ENCODE measurements around the genes ANXA6 and CCDC69.

- RRBS, result no CpG with 5 or more reads among the region's 7 CpGs
Observed at GRCh38 chr5:151096780-151097383, 16.0 kb upstream of the TNIP1 start.

DNA sequence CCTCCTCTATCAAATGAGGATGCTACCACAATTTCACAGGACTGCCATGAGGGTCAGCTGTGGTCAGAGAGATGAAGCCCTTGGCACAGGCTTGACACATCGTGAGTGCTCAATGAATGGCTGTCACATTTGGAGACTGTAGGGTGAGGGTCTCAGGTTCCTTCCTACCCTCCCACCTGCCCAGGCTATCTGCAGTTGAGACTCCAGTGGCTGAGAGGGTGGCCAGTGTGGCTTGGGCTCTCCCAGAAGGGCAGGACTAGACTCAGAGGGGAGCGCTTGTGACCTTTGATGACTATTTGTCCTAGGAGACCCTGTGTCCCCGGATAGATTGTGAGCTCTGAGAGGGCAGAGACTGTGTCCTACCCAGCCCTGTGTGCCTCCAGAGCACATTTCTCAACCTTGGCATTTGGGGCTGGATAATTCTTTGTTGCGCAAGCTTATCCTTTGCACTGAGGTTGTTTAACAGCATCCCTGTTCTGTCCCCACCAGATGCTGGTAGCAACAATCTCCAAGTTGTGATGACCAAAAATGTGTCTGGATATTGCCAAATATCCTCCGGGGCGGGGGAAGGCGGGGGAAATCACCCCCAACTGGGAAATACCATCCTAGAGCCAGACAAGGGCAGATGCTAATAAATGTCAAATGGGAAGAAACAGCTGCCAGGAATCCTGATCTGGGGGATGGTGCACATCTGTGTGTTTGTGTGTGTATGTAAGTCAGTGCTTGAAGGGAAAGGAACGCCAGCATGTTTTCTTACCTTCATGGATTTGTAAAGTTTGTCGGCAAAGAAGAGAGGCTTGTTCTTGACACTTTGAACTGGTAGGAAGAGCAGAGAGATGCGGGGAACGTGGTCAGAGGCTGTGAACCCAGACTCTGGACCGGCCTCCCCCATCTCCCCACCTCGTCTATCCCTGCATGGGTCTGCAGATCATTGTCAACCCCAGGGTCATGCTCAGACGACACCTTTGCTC is 23.9 kb upstream of the TNIP1 start:
- RRBS, result no CpG with 5 or more reads among the region's 14 CpGs

DNA sequence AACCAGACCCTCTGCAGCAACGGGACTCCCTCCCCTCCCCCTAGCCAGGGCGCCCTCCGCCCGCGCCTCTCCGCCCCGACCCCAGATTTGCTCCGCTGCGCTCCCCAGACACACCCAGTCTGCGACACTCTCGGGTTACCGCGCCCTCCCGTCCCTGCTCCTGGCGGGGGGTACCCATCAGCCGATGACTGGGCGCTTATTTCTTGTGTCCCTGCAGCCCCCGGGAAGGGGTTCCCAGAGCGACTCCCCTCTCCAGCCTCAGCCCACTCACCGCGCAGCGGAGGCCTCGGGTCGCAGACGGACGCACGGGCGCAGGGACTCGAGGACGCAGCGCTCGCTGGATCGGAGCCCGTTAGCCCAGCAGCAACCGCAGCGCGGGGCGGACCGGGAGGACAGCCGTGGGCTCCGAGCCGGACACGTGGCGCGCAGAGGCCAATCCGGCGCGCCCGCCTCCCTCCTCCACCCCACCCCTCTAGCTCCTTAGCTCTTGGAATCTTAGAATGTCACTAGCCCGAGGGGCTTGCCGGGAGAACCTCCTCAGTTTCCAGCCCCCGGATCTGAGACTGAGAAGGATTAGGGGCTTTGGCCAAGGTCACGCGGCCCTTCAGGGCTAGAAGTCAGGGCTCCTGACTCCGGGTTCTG is at the start of gene ANXA6:
ANXA6 (minus strand) TSS at position 371 of the 642 bp plus-strand sequence.
- RRBS, result 5% methylated on average over 4 of the region's 55 CpGs

DNA sequence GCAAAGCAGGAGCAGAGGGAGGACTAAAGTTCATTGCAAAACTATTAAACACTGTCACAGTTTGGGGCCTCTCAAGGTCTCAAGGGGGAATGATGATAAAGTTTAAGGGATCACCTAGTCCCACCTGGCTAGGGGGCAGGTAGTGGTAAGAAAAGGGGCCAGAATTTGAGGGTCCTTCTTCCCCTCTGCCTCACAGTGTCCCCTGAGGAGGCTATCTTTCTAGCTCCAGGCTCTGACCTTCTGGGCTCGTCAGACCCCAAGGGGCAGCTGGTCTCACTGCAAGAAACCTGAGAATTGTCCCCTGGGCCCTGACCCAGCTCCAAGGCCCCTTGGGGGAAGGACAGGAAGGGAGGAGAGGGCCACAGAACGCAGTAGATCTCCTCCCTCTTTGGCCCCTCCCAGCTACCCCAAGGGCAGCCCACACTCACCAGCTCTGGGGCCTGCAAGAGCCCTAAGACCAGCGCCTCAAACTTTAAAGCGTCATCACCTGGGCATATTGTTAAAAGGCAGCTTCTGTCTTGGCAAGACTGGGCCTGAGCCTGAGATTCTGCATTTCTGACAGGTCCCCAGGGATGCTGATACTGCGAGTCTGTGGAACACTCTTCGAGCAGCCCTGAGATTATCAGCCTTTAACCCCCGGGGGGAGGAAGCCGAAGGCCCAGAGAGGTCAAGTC is 841 bp downstream of the CCDC69 start:
- RRBS, result no CpG with 5 or more reads among the region's 8 CpGs

DNA sequence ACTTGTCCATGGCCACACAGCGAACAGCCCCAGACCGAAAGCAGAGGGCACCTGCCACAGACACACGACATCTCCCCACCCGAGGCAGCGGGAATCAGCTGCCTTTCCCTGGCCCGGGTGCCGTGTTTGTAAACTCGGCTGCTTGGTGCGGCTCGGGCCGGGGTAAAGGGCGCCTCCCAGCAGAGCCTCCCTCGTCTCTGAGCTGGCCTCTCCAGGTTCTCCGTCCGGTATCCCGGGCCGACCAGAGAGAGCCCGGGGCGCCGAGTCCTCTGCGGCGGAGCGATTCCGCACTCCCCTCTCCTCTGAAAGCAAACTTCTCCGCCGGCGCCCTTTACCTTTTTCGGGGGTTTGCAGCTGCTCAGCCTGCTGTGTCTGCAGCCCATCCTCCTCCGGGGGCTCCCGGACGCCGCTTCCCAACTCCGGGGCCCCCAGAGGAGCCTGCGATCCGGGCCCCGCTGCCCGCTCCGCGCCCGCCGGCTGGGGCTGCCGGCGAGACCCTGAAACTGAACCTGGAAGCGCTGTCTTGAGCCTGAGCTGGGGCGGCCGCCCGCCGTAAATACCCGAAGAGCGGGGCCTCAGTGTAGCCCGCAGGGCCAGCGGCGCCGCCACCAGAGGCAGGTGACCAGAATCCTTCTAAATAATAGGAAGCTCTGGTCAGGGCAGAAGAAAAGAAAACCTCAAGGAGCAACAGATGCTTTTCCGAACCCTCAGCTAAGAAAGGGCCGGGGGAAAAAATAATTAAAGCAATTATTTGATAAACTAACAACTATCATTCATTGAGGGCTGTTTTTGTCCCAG is at the start of gene CCDC69:
CCDC69 (minus strand) TSS at position 505 of the 798 bp plus-strand sequence.
- RRBS, result 2% methylated on average over 25 of the region's 56 CpGs

DNA sequence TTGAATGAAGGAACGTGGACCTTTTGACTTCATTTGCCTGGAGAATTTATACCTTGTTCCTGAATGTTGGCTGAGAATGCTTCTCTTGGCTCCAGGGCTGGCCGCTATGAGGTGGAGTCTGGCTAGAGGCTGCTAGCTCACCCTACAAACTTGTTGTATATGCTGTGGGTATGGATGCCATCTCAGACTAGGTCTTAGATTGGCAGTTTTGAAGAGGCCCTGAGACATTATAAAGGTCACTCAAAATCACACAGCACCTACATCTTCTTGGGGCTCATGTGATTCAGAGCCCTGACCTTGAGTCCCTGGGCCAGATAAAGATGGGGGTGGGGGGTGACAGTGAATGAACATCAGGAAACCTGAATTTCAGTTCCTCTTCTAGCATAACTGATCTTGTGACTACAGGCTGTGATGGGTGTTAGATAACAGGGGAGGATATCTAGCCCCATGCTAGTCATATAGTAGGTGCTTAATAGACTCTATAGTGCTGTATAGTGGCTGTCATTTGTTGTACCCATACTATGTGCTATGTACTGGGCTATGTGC is 2.8 kb downstream of the GM2A start:
- RRBS, result no CpG with 5 or more reads among the region's 2 CpGs

DNA sequence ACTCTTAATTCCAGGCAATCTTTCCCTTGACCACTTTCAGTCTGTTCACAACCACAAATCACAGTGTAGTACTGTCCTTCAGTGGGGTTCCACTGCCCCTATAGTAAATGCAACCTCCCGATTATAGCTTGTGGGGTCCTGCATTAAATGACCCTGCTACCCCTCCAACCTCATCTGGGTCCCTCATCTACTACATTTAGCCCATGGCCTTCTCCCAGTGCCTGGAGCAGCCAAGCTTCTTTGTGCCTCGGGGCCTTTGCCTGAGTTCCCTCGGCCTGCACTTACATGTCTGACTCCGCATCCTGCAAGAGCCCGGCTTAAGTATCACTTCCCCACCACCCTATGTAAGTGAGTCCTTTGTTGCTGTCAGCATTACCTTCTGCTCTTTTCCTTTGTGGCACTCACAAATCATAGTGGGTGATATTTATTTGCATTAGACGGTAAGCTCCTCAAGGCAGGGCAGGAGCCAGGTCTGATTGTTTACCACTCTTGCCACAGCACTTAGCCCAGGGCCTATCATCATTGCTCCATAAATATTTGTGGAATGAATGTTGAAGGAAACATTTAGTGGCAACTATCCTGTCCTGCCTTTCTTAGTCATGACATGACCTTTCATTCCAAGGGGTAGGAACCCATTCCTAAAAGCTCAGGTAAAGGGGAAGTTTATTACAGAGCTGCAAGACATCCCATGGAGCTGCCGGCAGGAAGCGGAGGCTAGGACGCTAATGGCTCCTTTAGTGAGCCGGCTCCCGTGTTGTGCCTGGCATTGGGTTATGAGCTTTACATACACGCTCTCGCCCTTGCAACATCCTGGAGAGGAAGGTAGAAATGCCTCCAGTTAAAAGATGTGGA is 4.8 kb downstream of the GM2A start:
- RRBS, result 99% methylated on average over 4 of the region's 13 CpGs

DNA sequence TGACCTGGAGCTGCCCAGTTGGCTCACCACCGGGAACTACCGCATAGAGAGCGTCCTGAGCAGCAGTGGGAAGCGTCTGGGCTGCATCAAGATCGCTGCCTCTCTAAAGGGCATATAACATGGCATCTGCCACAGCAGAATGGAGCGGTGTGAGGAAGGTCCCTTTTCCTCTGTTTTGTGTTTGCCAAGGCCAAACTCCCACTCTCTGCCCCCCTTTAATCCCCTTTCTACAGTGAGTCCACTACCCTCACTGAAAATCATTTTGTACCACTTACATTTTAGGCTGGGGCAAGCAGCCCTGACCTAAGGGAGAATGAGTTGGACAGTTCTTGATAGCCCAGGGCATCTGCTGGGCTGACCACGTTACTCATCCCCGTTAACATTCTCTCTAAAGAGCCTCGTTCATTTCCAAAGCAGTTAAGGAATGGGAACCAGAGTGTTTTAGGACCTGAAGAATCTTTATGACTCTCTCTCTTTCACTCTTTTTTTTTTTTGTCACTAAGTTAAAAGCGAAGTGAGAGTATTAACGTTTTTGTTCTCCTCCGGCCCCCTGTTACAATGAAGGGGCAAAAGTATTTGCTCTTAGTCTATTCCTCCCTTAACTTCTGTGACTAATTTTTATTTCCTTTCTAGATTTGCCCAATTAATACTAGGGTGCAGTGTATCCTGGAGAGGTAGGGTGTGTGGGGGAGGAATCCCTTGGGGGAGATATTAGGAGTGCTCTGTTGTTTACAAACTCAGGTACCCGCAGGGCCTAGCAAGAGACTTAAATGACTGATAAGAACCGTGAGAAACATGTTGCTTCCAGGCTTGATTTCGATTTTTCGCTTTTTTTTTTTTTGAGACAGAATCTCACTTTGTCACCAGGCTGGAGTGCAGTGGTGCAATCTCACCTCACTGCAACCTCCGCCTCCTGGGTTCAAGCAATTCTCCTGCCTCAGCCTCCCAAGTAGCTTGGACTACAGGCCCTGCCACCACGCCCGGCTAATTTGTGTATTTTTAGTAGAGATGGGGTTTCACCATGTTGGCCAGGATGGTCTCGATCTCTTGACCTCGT is 14.7 kb downstream of the GM2A start:
- RRBS, result no CpG with 5 or more reads among the region's 21 CpGs

DNA sequence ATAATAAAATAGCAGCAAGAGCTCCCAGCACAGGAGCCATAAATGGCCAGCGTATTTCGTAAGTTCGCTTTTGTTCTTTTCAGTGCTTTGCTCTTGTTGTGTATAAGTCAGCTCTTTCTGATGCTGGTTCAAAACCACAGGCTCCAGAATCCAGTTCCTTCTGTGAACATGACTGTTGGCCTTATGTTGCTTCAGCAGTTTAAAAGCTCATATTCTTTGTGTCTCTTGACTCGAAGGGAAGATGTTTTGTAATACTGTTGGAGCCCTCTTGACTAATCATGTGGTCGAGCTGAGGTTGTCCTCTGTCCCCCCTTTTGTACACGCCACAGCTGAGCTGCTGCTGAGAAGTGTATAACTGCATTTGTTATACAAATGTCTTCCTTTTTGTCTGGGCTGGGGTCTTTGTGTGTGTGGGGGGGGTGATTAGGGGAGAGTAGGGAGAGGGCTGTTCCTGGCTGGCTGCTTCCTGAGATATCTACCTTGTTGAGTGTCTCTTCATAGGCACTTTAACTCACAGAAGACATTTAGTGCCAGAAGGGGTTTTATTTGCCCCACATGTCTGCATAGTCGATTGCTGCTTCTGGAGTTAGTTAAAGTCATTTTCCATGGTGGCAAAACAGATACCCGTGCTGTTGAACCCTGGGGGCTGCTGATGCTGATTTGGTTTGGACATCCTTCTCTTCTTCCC is 35.8 kb downstream of the SLC36A1 start:
- RRBS, result no CpG with 5 or more reads among the region's 8 CpGs

GRCh38 chr5:151494139-151494283 is 46.6 kb downstream of the SLC36A1 start:
- RRBS, result no CpG with 5 or more reads among the region's 1 CpG

GRCh38 chr5:151517542-151518084 is 70.2 kb downstream of the SLC36A1 start:
- RRBS, result no CpG with 5 or more reads among the region's 6 CpGs

GRCh38 chr5:151671754-151672561 is 14.8 kb downstream of the SPARC start:
- RRBS, result no CpG with 5 or more reads among the region's 9 CpGs

DNA sequence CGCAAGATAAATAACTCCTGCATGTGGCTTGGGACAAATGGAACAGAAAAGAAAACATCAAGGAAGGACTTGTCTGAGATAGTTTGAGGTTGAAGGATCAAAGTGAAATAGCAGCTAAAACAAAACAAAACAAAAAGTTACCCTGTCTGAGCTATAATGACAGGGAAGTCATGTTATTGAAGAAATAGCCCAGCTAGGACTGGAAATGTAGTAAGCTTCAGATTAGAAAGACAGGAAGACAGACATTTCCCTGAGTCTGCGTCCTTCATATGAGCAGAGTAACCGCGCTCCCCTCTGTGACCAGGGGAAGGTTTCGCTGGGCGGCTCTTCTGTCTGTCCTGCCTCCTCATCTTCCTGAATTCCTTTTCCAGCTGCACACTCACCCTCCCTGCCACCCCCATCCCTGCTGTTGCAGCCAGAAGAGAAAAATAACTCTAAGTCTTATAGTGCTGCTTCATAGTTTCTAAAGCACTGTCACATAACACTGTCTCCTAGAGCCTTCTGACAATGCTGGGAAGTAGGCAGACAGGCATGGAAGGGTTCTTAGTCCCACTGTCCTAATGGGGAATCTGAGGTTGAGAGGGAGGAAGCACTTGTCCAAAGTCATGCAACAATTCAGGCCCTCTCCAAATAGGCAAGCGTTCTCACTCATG is 8.6 kb downstream of the SPARC start:
- RRBS, result no CpG with 5 or more reads among the region's 7 CpGs

GRCh38 chr5:151816550-151817422 is 45.0 kb downstream of the G3BP1 start:
- RRBS, result no CpG with 5 or more reads among the region's 5 CpGs

- RRBS, result no CpG with 5 or more reads among the region's 6 CpGs
Observed at GRCh38 chr5:152260973-152261203, 144.2 kb downstream of the NMUR2 start.

DNA sequence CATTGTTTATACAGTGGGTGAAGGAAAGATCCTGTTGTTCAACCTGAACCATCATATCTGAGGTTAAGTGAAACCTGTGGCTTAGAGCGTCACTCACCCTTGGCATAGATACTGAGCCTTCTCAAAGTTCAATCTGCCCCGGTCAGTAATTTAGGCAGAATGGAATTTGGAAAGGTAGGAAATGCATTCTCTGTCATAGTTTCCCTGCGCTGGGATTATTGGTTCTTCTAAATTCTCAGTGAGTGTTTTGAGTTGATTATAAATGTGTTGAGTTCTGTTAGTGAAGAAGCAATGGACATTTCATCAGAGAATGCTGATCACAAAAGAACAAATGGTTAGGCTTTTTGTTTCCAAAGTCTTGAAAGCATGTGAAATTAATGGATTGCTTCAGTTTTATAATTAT is 456.3 kb upstream of the NMUR2 start:
- RRBS, result no CpG with 5 or more reads among the region's 3 CpGs

DNA sequence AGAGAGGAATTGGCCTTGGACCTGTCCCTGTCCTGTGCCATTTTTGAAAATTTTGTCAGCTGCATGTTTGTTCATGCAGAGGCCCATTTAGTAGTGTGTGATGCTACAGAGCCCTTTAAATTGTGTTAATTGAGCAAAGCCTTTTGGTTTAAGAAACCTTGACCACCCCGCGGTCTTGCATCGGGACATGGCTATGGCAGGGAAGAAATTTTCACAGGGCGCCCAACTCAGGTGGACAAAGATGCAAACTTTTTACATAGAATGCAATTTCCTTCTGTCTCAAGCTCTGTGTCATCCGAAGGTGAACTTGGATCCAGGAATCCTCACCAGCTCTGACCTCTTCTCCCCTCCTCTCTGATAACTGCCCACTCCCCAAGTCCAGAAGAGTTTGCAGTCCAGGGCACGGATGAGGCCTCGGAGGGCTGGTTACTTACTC is 93.1 kb upstream of the SAP30L start:
- RRBS, result no CpG with 5 or more reads among the region's 7 CpGs

GRCh38 chr5:154398145-154398364 is 47.7 kb upstream of the SAP30L start:
- RRBS, result no CpG with 5 or more reads among the region's 2 CpGs

DNA sequence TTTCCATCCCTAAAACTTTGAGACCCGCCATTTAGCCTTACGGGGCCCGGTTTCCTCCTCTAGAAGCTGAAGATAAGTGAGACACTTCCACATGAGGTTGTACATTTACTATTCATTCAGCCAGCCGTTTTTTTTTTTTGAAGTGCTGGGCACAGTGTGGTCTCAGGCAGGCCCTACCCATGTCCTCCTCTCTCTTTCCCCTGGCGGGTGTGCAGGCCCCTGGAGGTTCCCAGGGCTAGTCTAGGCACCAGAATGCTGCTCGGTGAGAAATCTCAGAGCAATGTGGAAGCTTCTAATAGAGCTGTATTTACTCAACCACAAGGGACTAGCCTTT is 107.4 kb upstream of the LARP1 start:
- RRBS, result no CpG with 5 or more reads among the region's 6 CpGs

DNA sequence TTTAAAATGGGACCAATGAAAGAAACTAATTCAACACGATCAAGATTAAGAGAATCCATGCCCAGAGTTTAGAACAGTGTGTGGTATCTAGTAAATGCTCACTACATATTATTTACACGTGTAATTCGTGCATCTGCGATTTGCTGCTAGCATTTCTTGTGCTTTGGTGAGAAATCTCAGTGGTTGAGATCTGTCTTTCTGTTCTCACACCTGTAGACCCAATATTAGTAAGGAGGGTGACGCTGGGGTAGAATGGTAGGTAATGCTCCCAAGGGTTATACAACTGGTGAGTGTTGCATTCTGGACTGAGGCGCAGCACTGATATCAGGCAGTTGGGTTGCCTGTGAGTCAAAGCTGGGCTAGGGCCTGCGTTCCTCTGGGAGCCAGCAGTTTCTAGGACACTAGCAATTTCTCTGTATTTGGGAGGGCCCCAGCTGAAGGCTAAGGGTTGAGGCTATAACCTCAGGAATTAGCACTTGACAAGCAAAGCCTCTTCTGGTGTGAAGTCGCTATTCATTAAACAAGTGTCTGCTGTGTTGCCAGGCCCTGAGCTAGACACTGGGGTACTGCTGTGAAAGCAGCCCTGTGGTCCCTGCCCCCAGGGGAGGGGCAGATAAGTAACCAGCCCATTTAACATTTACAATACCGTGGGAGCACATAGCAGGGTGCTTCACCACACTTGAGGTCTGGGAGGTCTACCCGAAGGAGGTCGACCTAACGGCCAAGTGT is 28.7 kb downstream of the LARP1 start:
- RRBS, result no CpG with 5 or more reads among the region's 12 CpGs